ENCODE results near the gene DTD2.

DNA sequence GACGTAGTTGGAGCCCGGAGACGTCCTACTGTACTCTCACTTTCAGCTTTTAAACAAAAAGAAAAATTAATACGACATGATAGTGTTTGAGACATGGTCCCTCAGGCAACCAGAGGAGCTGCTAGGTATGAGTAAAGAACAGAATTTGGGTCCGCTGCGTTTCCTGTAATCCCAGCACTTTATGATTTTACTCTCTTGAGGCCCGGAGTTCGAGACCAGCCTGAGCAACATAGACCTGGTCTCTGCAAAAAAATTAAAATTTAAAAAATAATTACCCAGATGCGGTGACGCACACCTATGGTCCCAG lies 855 bp upstream of the HECTD1 start:
- RRBS, result no CpG with 5 or more reads among the region's 10 CpGs

- RRBS, result no CpG with 5 or more reads among the region's 10 CpGs
Observed at GRCh38 chr14:31247454-31247904, 39.9 kb upstream of the HECTD1 start.

- RRBS, result 1% methylated on average over 15 of the region's 76 CpGs
Observed at GRCh38 chr14:31456566-31457874, at the start of gene DTD2. DTD2 (minus strand) TSS chr14:31457506.

GRCh38 chr14:31945099-31945359 lies 132.1 kb upstream of the ARHGAP5 start:
- RRBS, result no CpG with 5 or more reads among the region's 2 CpGs

DNA sequence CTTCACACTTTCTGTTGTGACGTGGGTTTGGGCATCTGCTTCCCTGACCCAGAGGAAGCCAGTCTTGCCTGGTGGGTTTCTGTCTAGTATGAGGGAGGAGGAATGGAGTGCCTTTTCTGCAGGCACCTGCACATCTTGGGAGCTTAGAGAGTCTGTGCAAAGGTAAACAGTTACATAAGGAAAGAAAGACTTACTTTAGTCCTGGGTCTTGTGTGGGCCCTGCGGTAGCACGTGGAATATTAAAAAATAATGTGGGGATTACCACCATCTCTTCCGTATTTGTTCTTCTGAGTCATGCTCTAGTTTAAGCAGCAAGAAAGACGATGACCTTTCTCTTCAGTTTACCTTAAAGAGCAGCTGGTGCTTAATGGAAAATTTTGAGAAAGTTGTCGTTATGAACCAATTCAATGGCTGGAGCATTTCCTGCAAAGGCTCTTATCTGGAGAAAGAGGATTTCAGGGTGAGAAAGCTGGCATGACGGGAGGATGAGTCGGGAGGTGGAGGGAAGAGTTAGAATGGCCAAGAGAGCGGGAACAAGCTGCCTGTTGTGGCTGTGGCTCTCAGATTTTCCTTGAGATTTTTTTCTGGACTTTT lies 70.5 kb upstream of the ARHGAP5 start:
- RRBS, result no CpG with 5 or more reads among the region's 9 CpGs

DNA sequence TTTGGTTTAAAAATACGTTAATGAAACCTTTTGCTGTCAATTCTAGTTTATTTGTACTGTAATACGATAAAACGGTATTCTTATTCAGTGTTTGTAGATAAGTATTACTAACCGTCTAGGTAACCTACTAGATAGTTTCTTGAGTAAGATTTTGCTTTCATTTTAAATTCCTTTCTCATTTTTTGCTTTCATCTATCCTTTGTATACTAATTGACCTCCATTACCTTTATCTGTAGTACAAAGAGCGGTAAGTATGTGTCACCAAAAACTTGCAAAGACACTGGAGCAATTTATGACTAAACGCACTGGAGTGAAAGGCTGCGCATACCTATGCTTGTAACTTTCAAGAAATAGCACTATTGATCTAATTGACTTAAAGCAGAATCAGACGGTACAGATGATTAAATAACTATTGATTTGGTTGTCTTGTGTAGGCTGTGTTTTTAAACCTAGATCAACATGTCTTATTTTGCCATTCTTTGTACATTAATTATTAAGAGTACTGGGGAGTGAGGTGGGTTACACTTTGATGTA lies 1.8 kb downstream of the ARHGAP5 start:
- RRBS, result no CpG with 5 or more reads among the region's 8 CpGs

DNA sequence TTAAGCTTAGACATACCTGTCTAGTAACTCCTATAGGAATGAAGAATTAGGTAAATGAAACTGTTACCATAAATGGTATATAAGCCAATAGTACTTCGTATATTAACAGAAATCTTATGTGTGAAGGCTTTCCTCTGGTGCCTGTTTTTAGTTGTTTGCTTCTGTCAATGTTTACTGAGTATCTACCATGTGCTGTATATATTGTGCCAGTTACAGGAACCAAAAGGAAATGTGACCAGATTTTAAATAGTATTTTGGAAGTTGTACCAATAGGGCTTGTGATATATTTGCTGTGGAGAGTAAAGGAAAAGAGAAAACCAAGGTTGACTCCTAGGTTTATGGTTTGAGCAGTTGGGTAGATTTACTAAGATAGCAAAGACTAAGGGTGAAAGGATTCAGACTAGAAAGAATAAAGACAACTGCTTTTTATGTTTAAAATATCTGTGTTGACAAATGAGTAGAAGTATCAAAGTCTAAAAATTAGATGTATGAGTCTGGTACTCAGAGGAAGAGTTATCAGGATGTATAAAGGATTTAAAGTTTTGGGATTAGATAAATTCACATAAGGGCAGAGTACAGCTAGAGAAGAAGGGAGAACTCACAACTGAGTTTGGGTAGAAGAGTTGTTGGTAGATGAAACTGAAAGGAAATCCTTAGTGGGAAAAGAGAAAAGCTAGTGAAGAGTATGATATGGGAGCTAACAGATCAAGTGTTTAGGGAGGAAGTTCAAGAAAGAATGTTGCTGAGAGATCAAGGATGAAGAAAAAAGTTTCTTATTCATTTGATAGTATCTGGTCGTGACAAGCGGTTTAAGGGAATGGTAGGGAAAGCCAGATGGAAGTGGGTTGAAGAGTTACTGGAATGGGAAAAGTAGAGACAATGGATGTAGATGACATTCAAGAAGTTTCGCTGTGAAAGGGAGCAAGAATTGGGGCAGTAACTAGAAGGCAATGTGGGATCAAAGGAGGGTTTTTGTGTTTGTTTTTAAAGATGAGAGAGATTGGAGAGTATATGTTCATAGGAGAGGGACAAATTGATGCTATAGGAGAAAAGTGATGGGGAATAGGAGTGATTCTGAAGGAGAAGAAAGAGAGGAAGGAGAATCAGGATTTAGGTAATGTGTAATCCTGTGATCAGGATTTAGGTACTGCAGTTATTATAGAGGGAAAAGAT lies 30.6 kb downstream of the ARHGAP5 start:
- RRBS, result no CpG with 5 or more reads among the region's 4 CpGs

GRCh38 chr14:32202796-32203862 lies 126.0 kb upstream of the AKAP6 start:
- RRBS, result under 1% methylated on average over 11 of the region's 60 CpGs

DNA sequence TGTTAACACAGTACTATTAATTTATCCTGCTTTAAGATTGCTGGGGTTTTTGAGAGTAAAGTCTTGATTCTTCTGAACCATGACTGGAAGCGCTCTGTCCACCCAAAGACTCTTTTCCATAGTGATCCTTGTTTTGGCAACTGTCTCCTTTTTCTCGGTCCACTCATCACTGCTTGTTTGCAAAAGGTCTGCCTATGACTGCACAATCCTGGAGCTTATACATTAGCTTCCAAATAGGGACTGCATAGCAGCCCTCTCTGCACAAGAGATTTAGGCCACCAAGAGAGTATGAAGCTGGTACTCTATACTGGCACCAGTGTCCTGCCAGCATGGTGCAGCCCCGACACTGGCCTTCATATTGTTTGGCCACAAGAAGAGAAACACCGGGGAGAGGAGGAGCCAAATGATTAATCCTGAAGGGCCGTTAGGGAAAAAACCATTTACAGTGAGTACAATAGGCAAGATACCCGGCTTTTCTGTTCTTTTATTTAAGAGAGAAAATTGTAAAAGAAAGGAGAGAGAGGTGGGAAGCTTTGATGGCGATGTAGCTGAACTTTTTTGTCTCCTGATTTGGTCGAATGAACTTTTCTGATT lies 99.1 kb downstream of the AKAP6 start:
- RRBS, result 80% methylated on average over 1 of the region's 8 CpGs

DNA sequence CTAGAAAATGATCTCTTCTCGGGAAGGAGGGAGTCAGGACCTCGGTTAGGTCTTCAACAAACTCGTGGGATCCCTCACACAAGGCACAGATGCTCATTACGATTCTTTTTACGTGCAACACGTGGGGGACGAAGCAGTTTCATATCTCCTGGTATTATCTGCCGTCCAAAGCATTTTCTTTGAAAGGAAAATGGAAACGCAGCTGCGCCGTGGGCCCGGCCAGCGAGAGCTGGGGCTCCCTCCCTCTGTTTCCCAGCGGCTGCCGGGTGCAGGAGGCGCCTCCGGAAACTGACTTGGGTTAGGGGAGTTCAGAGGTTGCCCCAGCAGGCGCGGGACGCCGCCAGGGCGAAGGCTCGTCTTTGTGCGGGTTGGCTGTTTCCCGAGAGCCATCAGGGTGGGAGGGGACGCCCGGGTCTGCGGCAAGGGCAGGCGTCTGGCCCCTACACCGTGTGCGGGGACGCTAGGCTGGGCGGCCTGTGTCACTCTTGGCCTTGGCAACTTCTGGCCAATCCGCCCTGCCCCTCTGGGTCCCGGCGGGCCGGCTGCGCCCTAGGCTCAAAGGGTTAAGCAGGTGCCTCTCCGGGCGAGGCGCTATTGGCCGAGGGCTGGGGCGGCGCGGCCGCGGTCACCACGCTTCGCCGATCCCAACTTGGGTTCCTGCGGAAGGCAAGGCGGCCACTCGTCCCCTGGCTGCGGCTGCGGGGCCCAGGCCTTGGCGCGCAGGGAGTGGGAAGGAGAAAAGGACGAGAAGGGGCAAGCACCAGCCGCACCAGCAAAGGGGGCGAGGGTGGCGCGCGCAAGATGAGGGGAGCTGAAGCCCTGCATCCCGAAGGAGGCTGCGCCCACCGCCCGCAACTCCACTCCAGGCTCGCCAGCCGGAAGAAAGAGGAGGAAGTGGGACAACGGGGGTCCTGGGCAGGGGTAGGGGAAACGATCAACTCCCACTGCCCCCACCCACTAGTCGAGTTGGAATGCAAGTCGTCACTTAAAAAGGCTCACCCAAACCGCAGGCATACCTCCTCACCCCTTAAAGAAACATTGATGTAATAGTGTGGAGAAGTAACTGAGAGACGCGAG lies 5.6 kb upstream of the NPAS3 start:
- RRBS, result 3% methylated on average over 7 of the region's 76 CpGs

- RRBS, result 1% methylated on average over 30 of the region's 98 CpGs
Observed at GRCh38 chr14:32939140-32940102, 742 bp downstream of the NPAS3 start.

GRCh38 chr14:33564601-33565347 lies 386.1 kb downstream of the EGLN3 start:
- RRBS, result no CpG with 5 or more reads among the region's 2 CpGs

- RRBS, result no CpG with 5 or more reads among the region's 9 CpGs
Observed at GRCh38 chr14:34139689-34140217, 188.9 kb upstream of the EGLN3 start.

DNA sequence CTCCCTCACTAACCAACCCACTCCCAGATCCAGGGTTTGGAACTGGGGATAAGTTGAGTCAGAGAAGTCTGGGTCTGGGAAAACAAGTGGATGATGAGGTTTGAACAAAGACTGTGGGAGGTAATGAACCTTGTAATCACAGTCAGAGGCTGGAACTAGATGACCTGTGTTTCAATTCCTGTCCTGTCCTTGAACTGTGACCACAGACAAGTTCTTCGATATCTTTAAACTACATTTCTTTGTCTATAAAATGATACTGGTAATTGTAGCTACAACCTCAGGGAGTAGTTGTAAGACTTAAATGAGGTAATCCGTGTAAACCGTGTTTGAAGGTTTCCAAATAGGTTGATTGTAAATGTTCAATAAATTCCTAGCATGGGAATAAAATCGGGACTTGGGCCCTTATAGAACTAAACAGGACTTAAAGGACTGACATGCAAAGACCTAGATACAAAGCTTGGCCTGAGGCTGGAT lies 240.7 kb upstream of the EGLN3 start:
- RRBS, result no CpG with 5 or more reads among the region's 4 CpGs

GRCh38 chr14:34520594-34521154 lies 18.8 kb downstream of the EAPP start:
- RRBS, result no CpG with 5 or more reads among the region's 4 CpGs

DNA sequence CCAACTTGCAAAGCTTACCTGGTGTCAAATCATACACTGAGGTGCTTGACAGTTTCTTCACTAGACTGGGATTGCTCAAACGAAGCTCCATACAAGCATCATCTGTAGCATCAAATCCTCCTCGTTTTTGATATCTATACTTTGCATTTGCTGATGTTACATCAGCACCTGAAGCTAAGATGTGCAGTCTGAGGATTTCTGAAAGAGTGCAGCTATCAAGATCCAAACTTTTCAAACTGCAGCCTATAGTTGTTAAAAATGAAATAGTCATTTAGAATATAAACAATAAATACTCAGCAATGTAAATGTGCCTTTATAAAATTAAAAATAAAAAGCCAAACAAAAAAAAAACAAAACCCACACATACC lies 71.3 kb upstream of the CFL2 start:
- RRBS, result no CpG with 5 or more reads among the region's 2 CpGs

DNA sequence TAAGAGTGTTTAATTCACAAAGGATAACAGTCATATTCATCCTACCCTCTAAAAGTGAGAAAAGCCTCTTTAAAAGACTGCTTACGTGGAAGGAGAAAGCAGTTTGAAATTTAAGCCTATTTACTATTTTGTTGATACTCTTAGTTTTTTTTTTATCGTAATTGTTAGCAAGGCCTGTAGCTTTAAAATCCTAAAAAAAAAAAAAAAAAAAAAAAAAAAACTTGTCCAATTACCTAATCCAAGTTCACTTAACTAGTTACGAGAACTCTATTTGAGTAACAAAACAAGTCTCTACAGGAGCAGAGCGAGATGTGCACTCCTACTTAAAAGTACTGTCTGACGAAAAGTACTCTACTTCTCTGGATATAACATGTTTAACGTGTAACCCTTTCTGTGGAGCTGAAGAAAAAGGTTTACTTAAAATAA lies 2.4 kb downstream of the BAZ1A start:
- RRBS, result no CpG with 5 or more reads among the region's 6 CpGs

DNA sequence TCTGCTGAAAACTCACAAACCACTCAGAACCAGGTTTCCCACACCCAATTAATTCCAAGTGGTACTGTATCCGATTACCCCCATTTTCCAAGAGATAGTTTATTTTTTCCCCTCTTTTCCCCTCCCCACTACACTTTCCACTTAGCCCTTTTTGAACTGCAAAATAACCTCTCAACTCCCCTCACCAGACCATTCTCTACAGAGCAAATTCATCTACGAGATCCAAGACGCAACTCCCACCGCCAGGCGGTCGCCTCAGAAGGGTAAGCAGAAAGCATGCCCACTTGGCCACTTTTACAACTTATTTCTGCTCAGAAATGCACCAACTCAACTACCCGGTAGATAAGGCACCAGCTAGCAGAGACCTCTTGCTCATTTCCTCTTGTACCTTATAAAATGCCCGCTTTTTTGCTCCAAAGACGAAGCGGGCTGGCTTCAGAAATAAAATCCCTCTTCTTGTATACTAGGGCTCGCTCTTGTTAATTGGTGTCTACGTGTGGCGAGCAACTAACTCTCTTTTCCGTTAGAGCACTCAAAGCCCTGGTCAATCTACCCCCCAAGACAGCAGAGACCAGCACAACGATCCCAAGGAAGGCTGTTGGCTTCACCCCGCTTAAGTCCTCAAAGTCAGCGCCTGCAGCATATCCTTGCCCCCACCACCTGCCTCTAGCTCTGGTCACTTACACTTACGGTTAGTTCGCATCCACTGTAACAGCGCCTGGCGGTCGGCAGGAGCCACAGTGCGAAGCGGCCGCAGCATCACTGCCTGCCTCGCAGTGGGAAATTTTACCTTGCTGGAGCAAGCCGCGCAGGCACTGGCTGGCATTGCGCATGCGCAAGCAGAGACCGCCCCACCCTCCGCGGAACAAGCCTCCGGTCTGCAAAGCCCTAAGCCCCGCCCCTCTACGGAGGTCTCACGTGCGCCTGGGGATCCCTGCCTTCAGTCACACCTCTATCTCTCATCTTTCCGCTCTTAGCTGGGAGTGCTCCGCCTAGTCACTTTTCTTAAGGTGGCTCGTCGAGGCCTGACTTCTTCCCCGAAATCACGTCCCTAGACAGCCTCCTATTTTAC lies 716 bp upstream of the SRP54 start:
- RRBS, result no CpG with 5 or more reads among the region's 44 CpGs

DNA sequence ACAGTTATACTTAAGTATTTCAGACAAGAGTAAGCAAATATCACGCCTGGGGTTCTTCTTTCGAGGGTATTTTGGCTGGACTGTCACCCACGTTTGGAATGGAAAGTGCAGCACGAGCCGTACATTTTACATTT lies 356 bp upstream of the FAM177A1 start:
- RRBS, result no CpG with 5 or more reads among the region's 5 CpGs

DNA sequence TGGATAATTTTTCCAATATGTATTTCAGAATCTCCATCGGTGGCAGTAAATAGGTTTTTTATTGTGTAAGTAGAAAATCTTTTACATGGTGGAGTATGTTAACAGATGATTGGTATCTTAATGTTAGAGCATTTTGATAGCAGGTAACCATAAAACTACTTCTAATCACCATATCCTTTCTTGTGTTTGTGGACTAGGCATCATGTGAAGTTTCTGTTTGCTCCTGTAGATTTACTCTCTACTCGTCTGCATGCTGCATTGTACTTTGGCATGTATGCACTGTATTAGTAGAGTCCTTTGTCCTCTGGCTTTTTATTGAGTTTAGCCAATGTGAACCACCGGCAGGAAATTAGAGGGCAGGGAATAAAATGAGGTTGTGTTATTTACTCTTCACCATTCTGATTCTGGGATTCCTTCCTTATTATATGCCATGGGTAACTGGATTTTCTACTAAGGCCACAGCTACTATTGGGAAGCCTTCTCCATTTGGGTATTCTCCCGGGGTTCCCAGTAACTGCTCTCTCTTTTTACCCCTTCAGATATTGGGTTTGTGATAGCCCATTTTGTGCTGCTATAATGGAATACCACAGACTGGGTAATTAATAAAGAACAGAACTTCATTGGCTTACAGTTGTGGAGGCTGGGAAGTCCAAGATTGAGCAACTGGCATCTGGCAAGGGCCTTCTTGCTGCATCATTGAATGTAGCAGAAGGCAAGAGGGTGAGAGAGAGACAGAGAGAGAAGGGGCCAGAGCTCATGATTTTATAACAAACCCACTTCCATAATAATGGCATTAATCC lies 22.3 kb downstream of the FAM177A1 start:
- RRBS, result no CpG with 5 or more reads among the region's 4 CpGs

Measured in foreskin fibroblast (primary cell).